Mammary microvascular endothelial cell (primary cell): ENCODE measurements around the gene CCNB1.

DNA sequence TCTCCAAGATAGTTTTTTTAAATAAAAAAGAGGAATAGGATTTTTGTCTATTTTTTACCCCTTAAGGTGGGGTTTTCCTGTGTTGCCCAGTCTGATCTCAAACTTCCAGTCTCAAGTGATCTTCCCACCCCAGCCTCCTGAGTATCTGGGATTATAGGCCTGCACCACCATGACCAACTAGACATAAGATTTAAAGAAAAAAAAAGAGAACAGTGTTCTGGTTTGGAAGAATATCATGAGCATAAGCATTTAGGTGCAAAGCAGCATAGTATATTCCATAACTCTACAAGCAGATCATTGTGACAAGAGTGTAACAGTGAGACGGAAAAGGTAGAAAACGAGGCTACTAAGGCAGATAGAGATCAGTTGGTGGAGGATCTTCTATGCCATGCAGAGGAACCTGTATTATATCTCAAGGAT lies 105.5 kb downstream of the ERBIN start:
- RAMPAGE, long total RNA: no peak

- RAMPAGE, long total RNA: no peak
Observed at GRCh38 chr5:66078205-66078988, 65.7 kb upstream of the SREK1 start.

- RAMPAGE, long total RNA: no peak
Observed at GRCh38 chr5:66180740-66181106, 36.6 kb downstream of the SREK1 start.

GRCh38 chr5:66891358-66891996 lies 295.3 kb downstream of the MAST4 start:
- RAMPAGE, long total RNA: no peak

GRCh38 chr5:67063554-67063979 lies 133.0 kb downstream of the CD180 start:
- RAMPAGE, long total RNA: no peak

DNA sequence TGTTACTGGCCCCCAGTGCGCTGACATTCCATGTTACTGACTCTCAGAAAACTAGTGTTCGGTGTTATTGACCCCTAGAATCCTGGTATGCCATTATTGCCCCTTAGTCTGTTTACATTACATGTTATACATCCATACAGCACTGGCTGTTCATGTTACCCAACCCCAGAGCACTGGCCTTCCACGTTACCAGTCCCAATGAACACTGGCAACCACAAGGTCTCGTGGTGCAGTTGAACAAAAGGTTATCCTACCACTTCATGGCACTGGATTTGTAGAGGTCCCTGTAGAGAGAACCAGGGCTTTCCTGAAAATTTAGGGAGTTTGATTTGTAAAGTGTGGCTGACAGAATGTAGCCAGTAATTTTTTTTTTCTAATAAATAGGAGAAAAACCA lies 278.3 kb upstream of the CD180 start:
- RAMPAGE, long total RNA: no peak

GRCh38 chr5:67538024-67538335 lies 341.4 kb upstream of the CD180 start:
- RAMPAGE, long total RNA: no peak

DNA sequence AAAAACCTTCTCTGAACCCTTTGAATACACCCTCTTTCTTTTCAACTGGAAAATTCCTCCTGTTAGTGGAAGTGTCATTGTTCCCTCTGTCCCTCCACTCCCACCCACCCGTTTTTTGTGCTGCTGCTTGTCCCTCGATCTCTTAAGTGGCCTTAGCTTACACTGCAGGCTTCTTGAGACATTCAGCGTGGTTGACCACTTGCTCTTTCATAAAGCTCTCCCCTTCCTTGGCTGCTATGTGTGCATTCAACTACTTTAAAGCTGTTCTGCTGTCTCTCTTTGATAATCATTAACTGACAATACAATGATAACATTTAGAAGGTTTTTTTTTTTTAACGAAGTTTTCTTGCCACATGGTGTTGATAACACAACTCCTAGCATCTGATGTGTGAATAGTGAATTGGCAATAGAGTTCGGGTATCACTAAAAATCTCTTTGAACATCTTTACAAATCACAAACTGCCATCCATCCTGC lies 409.1 kb upstream of the CD180 start:
- RAMPAGE, long total RNA: no peak

- RAMPAGE, long total RNA: no peak
Observed at GRCh38 chr5:67606237-67606784, 409.7 kb upstream of the CD180 start.

DNA sequence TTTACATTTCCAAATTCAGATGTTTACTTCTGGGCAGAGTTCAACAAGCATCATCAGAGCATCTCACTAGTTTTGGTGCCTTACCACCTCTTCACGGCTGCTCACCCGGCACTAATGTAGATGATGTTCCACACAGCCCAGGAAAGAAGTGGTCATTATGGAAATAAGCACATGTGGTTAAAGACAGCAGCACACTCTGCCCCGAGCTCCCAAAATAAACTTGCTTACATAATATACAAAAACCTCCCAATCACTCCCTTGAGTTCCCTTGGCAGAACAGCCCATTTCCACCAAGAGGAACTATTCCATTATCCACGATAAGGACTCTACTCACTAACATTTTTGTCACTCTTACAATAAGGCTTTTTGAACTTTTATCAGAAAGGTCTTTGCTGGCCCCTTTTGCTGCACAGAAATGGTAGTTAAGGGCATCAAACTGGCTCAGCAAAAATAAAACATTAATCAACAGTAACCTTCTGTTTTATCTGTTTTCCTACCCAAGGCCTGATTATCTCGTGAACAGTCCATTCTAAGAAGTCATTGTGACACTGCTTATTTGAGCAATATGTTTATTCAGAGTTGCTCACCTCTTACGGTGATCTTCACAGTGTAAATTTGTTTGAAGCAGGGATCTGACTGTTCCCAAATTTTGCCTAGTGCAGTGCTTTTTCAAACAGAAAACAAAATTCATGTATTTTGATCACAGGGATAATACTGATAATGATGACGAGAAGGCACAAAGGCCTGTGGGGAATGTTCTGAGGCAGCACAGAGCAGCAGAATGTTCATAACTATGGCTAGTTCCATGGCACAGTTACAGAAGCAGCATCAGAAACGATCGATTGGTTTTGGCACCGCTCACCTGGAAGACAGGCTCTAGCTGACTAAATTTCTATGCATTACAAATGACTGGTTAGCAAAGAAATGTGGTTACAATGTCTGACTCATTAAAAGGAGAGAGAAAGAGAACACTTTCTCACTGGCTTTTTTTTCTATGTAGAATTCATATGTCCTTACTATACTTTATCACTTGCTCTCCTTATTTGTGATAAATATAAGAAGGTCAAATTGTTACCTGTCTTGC lies 399.8 kb upstream of the PIK3R1 start:
- RAMPAGE, long total RNA: no peak

- RAMPAGE, long total RNA: no peak
Observed at GRCh38 chr5:68130122-68130609, 85.4 kb upstream of the PIK3R1 start.

GRCh38 chr5:68225861-68227083 lies 10.7 kb downstream of the PIK3R1 start:
- RAMPAGE, long total RNA: no peak

DNA sequence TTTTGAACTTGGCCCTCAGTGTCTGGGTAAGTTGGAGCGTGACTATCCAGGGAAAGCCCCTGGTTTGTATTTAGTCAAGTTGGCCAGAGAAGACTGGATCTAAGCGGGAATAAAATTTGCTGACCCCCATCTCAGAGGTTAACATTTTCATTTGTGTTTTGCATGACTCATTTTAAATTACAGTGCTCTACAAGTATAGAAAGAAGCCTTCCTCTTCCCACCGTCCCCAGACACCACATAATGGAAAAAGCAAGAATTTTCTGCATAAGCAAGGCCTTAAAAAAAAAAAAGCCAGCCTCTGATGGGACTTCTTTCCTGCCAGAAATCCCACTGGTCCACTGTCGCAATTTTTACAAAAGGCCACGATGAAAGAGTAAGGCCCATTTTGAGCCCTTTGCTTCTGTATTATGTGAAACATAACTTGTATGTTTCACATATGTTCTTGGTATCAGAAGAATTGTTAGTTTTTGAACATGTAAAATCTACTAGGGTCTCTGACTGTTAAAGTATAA lies 27.3 kb downstream of the PIK3R1 start:
- RAMPAGE, long total RNA: no peak

DNA sequence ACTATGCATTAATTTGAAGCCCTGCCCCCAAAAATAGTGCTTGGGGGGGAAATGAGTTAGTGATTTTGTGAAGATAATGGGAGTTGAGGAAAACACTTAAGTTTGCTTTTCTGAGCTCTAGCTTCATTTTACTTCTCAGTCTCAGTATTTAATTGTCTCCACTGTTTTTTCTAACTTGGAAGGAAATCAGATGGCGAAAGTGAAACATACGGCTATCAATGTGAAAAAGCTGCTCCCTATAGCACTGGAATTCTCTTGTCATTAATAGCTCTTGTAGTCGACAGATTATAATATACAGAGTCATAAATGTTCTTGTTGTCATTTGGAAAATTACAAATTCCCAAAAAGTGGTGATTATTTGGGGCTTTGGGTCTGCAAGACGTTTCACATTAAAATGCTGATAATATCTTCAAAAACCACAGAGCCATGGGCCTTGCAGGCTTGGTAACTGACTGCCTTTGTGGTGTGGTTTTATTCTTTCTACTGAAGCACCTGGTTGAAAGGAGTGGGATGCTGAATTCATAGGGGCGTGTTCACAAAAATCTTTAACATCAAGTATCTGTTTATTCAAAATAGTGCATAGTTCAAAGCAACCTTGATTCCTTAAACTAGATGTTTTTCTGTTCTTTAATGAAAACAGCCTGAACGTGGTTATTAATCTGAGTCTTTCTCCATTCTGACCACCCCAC lies 40.1 kb downstream of the PIK3R1 start:
- RAMPAGE, long total RNA: no peak

- RAMPAGE, long total RNA: no peak
Observed at GRCh38 chr5:68264365-68265142, 49.0 kb downstream of the PIK3R1 start.

GRCh38 chr5:68533272-68533860 lies 317.8 kb downstream of the PIK3R1 start:
- RAMPAGE, long total RNA: no peak

GRCh38 chr5:68682447-68683046 lies 411.3 kb upstream of the SLC30A5 start:
- RAMPAGE, long total RNA: no peak

GRCh38 chr5:69026607-69026980 lies 67.2 kb upstream of the SLC30A5 start:
- RAMPAGE, long total RNA: no peak

- RAMPAGE, long total RNA: start-site peak on the plus strand at chr5:69167105-69167215, 4,929 and 900 reads in 2 replicates
Observed at GRCh38 chr5:69166668-69167591, at the start of gene CCNB1. TSS of gene CCNB1 (plus strand) at chr5:69167150.

DNA sequence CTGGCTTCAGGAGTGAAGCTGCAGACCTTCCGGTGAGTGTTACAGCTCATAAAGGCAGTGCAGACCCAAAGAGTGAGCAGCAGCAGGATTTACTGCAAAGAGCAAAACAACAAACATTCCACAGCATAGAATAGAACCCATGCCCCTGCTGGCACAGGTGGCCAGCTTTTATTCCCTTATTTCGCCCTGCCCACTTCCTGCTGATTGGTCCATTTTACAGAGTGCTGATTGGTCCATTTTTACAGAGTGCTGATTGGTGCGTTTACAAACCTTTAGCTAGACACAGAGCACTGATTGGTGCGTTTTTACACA lies 7.5 kb upstream of the CENPH start:
- RAMPAGE, long total RNA: no peak